NCI-H460 (cell line): ENCODE measurements around the genes TRIM49, SMCO4 and PANX1.

DNA sequence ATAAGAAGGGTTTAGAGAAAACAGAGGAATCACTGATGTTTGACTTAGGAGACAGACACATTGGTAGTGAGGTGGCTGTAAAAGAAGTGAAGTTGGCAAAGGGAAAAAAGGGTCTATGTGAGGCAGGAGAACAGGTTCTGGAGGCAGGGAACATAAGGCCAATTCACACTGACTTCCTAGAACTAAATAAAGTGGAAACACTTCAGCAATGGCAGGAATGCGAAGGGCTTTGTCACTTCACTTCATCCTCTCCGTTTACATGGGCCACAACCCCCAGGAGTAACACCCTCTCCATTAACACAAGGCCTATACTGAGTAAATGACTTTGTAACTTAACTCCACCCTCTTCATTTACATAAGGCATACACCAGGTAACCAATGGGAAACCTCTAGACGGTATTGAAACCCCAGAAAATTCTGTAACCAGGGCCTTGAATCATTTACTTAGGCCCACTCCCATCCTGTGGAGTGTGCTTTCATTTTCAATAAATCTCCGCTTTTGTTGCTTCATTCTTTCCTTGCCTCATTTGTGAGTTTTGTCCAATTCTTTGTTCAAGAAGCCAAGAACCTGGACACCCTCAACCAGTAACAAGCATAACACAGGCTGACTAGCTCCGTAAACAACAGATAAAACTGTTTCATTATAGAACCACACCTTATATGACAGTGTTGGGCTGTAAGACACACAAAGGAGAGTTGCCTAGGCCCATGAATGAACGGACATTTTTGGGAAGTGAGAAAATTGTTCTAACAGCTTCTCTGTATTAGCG is 36.4 kb downstream of the CTSC start:
RAMPAGE:
- cytosol, long total RNA, result no peak
- long total RNA, result no peak
- nucleus, long total RNA, result no peak

RAMPAGE:
- cytosol, long total RNA, result no peak
- long total RNA, result no peak
- nucleus, long total RNA, result no peak
Measured at GRCh38 chr11:88405891-88406313, 68.4 kb upstream of the CTSC start.

DNA sequence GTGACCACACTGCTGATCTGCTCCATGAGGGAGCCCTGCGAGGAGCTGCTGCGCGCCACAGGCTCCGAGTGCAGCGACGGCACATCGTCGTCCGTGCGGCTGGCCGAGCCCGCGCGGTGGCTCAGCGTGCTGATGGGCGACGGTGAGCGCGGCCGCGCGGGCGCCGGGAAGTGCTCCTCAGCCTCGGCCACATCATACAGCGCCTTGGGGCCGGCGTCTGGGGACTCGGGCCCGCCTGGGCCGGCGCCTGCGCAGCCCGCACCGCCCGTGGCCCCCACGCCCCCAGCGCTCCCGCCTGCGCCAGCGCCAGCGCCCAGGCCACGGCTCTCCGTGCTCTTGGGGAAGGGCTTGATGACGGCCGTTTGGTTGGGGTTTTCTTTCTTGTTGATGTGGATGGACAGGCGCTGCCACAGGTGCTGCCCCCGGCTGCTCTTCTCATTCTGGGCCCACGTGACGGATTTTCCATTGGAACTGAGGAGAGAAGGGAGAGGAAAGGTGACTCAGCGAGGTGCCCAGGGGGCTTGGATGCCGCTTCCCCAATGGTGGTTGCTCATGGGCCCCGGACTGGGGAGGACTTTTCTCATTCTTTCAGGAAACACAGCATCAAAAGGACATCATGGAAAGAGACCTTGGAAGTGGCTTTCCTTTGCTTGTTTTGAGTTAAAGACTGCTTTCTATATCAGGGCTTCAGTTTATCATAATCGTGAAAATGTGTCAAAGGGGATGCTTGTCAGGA is 171.7 kb upstream of the CTSC start:
RAMPAGE:
- cytosol, long total RNA, result no peak
- long total RNA, result no peak
- nucleus, long total RNA, result no peak

GRCh38 chr11:89364839-89365328 is 126.3 kb downstream of the NOX4 start:
RAMPAGE:
- cytosol, long total RNA, result no peak
- long total RNA, result no peak
- nucleus, long total RNA, result no peak

GRCh38 chr11:89808439-89808742 is at the start of gene TRIM49:
TSS of gene TRIM49 (minus strand) at chr11:89808575.
RAMPAGE:
- cytosol, long total RNA, result no peak
- long total RNA, result no peak
- nucleus, long total RNA, result no peak

DNA sequence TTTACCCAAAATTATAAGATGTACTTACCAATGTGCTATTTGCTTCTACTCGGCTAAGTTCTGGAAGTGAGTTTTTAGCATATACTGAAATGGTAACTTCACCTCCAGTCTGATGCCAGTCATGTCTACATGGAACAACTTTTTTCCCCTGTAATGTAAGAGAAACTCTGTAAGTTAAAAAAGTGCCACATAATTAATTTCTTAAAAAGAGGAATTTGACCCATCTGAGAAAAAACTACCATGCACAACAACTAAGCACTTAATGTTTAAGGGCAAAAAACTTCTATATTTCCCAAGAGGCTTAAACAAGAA is 19.6 kb downstream of the CHORDC1 start:
RAMPAGE:
- cytosol, long total RNA, result no peak
- long total RNA, result no peak
- nucleus, long total RNA, result no peak

GRCh38 chr11:92947988-92948625 is 21.3 kb upstream of the MTNR1B start:
RAMPAGE:
- cytosol, long total RNA, result no peak
- long total RNA, result no peak
- nucleus, long total RNA, result no peak

DNA sequence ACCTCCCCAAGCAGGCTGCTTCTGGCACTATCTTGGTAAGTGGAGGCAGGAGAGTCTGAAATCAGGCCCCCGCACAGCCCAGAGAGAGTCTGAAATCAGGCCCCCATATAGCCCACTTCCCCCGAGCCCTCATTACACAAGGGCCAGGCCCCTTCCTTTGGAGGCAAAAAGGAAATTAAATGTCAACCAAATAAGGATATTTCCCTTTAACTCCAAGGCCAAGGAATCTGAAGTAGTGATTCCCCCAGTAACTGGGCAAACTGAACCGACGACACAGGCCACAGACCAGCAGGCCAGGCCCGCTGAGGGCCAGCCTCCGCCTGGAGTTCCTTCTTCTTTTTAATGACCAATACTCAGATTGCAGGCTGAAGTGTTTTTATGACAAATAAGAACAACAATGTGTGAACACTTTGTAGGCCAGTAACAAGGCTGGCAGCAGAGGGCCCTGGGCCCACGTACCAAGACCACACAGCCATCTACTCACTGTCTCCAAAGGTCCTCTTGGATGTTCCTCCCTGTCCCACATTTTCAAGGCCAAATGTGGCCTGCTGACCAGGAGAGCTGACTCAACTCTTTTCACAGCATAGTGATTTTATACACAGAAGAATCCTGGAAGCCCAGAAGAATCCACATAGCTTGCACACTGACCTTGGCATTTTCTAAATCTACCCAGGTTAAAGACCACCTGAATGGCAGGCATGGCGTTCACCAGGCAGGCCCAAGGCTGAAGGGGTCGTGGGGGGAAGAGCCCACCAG is 13.5 kb downstream of the SMCO4 start:
RAMPAGE:
- cytosol, long total RNA, result no peak
- long total RNA, result no peak
- nucleus, long total RNA, result no peak

DNA sequence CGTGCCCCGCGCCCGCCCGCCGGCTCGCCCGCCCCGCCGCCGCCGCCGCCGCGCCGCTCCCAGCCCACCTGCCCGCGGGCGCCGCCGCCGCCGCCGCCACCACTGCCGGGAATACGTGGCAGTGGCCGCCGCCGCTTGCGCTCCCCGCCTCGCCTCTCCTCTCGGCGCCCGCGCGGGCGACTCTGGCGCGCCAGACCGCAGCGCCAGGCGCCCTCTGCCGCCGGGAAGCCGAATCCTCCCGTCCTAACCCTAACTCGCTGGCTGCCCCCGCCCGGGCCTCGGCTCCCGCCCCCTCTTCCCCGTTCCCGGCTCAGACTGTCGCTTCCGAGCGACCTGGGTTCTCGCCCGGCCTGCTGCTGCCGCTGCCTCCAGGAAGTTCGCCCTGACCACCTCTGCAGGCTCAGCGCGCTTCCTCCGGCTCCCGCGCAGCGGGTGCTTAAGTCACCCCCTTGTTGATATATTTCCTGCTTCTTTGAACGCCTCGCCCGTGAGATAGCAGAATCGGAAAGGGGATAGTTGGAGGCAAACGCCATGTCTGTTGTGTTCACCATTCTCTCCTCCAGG is at the start of gene SMCO4:
TSS of gene SMCO4 (minus strand) at position 184 of the 564 bp plus-strand sequence.
RAMPAGE:
- cytosol, long total RNA, result start-site peak on the minus strand centred at position 161 of the sequence, 5 bp wide, 30 and 51 reads in 2 replicates
- long total RNA, result no peak
- nucleus, long total RNA, result no peak

DNA sequence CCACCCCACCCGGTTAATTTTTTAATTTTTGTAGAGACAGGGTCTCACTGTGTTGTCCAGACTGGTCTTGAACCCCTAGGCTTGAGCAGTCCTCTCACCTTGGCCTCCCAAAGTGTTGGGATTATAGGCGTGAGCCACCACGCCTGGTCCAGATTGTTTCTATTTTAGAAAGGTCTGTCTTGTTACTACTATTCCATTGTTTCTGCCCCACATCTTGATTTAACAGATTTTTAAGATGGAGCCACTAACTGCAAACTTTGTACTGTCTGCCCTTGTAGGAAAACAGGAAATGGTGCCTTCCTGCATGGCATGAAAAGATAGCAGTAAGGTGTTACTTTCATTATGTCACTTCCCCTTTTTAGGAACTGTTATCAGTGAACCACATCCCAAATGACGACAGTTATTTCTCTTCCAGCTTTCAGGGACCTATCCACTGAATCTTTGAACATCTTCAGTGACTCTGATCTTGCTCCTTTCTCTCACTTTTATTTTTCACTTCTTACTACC is 23.2 kb downstream of the TAF1D start:
RAMPAGE:
- cytosol, long total RNA, result no peak
- long total RNA, result no peak
- nucleus, long total RNA, result no peak

RAMPAGE:
- cytosol, long total RNA, result no peak
- long total RNA, result no peak
- nucleus, long total RNA, result no peak
Measured at GRCh38 chr11:93735691-93736703, 5.3 kb downstream of the TAF1D start.

DNA sequence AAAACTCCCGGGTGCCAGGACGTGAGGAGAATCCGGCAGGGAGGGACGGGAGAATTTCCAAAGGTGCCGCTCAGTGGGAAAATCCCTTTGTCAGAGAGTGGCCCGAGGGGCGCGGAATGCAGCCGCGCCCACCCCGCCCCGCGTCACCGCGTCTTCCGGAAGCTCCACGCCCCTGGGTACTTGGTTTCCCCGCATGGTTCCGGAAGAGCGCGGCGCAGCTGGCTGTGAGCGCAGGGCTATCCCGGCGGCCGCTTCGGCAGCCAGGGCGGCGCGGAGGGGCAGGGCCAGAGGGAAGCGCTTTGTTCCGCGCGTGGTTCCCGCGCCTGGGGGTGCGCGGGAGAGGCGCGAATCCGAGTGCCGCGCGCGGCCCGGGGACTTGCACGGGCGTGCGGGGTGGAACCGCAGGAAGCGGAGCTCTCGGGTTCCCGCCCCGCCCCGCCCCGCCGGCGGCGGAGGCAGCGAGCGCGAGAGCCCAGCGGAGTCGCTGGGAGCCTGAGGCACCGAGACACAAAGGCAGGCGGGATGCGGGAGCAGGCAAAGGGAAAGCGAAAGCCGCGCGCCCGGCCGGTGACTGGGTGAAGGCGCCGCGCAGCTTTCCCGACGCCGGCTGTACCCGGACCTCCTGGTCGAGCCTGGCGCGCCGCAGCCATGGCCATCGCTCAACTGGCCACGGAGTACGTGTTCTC is at the start of gene PANX1:
TSS of gene PANX1 (plus strand) at position 177 of the 686 bp plus-strand sequence.
RAMPAGE:
- cytosol, long total RNA, result no peak
- long total RNA, result no peak
- nucleus, long total RNA, result no peak

GRCh38 chr11:94238269-94238830 is 66.0 kb upstream of the IZUMO1R start:
RAMPAGE:
- cytosol, long total RNA, result no peak
- long total RNA, result no peak
- nucleus, long total RNA, result no peak

DNA sequence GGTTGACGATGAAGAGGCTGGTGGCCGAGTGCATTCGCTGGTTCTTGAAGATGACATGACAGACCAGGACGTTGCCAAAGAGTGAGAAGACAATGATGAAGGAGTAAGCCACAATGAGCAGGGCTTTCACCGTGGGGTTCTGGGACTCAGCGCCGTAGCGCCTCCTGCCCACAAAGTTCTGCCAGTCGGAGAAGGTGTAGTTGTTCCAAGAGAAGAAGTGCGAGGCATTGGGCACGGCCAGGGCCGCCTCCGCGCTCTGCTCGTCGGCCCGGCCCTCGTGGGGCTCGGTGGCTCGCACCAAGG is 357 bp downstream of the GPR83 start:
RAMPAGE:
- cytosol, long total RNA, result no peak
- long total RNA, result no peak
- nucleus, long total RNA, result no peak

RAMPAGE:
- cytosol, long total RNA, result no peak
- long total RNA, result no peak
- nucleus, long total RNA, result no peak
Measured at GRCh38 chr11:94853717-94854725, 85.9 kb downstream of the AMOTL1 start.

DNA sequence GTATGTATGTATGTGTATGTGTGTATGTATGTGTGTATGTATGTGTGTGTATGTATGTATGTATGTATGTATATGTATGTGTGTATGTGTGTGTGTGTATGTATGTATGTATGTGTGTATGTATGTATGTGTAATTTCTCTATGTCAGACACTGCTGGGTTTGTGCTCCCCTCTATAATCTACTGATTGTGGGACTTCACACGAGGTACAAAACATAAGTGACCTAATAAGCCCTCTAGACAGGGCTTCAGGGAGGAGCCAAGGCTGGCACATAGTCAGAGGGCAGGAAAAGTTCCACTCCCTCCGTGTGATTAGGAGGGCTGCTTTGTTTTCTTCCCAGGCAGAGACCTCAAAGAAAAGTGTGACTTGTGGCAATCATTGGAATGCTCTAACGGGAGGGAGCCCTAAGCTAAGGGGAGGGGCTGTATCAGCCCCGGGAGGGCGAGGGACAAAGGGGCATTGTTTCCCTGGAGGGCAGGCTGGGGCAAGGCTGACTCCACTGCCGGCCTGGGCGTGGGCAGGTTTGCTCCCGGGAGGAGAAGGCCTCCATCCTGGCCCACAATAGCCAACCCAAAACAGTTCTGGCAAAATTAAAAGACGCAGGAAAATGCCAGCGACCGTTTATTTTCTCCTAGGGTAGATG is 59.9 kb downstream of the ENDOD1 start:
RAMPAGE:
- cytosol, long total RNA, result no peak
- long total RNA, result no peak
- nucleus, long total RNA, result no peak

DNA sequence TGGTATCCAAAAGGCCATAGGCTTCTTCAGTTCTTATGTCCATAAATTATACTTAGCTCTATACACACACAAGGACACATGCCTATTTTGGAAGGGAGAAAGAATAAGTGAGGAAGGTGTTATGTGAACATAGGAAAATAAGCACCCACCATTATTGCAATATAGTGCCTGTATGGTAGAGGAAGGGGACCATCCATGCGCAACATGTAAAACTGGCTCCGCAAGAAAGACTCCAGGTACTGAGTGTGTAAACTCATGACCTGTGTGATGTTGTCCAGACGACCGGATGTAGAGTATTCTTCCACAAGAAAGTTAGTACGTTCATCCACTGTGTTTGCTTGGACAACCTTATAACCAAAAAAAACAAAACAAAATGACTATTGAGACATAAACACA is 39.7 kb downstream of the SESN3 start:
RAMPAGE:
- cytosol, long total RNA, result no peak
- long total RNA, result no peak
- nucleus, long total RNA, result no peak

GRCh38 chr11:95590060-95590423 is 199.5 kb downstream of the FAM76B start:
RAMPAGE:
- cytosol, long total RNA, result no peak
- long total RNA, result no peak
- nucleus, long total RNA, result no peak

GRCh38 chr11:95703129-95703448 is 86.5 kb downstream of the FAM76B start:
RAMPAGE:
- cytosol, long total RNA, result no peak
- long total RNA, result no peak
- nucleus, long total RNA, result no peak

RAMPAGE:
- cytosol, long total RNA, result no peak
- long total RNA, result no peak
- nucleus, long total RNA, result no peak
Measured at GRCh38 chr11:95785957-95786741, 3.4 kb downstream of the FAM76B start.